HTERT-HM (cell line): ENCODE data around the gene SOBP.

DNA sequence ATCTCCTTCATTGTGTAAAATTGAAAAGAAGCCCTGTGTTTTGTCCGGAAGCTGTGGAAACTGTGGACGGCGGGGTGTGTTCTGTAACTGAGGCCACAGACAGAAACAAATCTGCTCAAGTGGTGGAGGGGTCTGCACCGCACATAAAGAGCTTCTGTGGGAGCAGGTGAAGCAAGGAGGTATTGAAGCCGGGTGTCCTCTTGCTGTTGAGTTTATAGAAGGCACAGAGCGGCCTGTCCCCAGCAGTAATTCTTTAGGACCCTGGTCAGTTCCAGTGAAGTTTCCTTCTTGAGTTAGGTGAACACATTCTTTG lies 6.0 kb downstream of the PRDM1 start:
- RRBS: no CpG with 5 or more reads among the region's 6 CpGs

- RRBS: no CpG with 5 or more reads among the region's 3 CpGs
Measured at GRCh38 chr6:106163455-106163777, 77.3 kb downstream of the PRDM1 start.

DNA sequence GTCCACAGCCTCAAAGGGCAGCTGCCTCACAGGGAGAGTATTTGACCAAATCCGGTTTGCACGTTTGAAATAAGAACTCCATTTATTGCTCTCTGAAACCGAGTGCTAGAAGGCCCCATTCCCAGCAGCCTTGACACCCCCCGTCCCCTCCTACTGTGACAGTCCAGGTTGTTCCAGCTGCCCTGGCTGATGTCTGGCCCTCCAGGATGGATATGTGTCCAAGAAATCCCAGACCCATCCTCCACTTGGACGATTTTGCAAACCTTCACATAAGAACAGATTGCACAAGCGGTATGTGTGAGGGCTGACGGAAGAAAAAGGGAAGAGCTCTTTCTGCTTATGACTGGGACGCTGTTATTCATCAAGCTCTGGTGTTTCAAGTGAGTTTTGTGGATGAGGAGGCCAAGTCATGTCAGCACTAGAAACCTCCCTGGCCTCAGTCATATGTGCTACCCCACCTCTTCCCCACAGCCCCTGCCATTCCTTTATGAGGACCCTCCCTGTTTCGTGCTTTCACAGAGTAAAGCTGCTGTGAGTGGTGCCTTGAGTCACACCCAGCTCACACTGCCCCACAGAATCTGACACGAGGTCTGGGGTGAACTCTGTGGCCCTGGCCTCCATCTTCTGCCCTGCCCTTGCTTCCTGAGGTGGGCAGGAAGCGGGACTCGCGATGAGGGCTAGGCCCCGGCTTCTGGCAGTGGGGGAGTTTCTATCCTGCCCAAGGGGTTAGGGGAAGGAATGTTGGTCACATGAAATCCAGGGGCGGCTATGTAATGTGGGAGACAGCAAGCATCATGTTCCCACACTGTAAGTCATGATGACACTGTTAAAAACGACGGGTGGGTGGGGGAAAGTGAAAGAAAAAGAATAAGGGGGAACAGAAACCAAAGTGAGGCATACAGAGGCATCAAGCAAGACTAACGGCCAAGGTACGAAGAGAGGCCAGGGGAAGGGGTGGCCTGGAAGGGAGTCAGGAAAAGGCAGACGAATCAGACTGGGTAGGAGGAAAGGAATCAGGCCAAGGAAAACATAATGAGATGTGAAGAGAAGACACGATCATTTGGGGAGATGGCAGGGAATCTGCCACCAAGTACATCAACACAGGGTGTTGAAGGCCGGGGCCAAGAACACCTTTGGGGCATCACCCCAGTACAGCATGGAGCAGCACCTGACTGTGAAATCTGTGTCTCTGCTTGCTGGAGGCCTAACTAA lies 78.0 kb downstream of the PRDM1 start:
- RRBS: no CpG with 5 or more reads among the region's 22 CpGs

GRCh38 chr6:106195057-106195608 lies 109.0 kb downstream of the PRDM1 start:
- RRBS: no CpG with 5 or more reads among the region's 4 CpGs

DNA sequence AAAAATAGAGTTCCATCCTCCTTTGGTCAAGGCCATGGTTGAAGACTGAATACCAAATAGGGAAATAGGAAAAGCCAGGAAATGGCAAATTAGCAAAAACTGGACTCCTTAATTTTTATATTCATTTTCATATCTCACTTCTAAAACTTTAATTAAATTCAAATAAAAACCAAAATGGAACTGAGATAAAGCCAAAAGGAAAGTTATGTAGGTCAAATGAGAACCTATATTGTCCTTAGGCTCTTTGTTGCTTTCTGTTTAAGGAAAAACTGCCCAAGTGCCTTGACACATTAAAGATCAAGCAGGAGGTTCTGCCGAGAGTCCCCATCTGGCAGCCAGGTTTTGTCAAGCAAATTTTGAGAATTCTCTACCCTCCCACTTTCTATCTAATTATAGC lies 79.6 kb downstream of the ATG5 start:
- RRBS: no CpG with 5 or more reads among the region's 1 CpG

- RRBS: no CpG with 5 or more reads among the region's 5 CpGs
Measured at GRCh38 chr6:106272453-106272985, 53.0 kb downstream of the ATG5 start.

- RRBS: no CpG with 5 or more reads among the region's 5 CpGs
Measured at GRCh38 chr6:106510995-106511223, 118.4 kb downstream of the RTN4IP1 start.

DNA sequence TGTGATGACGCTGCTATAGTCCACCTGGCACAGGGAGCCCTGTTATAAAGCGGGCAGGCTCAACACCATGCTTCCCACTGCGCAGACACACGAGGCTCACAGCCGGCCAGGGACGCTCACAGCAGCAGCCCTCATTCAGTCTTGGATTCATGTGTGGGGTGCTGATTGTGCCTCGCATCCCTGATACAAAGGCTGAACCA lies 54.2 kb downstream of the RTN4IP1 start:
- RRBS: no CpG with 5 or more reads among the region's 7 CpGs

DNA sequence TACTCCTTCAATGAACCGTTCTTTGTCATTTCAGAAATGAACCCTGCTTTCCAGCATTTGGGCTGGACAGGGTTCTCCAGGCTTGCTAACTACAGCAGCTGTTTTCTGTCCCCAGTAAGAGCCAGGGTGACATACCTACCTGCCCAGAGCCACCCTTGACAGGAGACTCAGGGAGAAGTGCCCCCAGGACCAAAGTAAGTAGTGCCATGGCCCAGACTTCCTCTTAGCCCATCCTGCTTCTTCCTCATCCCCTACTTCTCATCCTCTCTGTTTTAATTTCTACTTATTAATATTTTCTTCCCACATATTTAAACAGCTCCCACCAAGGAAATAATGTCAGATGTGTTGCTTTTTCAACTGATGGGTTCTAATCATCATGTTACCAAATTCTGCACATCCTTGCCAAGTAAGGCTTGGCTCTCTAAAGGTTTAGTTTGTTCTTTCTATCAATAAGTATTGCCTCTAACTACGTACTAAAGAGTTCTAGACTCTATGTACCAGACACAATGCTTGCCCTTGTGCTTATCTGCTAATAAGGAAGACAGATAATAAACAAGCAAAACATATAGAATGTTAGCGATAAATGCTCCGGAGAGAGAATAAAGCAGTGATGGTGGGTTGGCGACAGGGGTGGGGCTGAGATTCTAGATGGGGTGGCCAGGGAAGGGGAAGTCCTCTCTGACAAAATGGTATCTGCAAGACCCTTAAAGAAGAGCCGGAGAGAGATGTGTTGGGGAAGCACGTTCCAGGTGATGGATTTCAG lies 73.9 kb downstream of the QRSL1 start:
- RRBS: no CpG with 5 or more reads among the region's 7 CpGs

- RRBS: no CpG with 5 or more reads among the region's 9 CpGs
Measured at GRCh38 chr6:106781915-106782568, 152.7 kb downstream of the QRSL1 start.

DNA sequence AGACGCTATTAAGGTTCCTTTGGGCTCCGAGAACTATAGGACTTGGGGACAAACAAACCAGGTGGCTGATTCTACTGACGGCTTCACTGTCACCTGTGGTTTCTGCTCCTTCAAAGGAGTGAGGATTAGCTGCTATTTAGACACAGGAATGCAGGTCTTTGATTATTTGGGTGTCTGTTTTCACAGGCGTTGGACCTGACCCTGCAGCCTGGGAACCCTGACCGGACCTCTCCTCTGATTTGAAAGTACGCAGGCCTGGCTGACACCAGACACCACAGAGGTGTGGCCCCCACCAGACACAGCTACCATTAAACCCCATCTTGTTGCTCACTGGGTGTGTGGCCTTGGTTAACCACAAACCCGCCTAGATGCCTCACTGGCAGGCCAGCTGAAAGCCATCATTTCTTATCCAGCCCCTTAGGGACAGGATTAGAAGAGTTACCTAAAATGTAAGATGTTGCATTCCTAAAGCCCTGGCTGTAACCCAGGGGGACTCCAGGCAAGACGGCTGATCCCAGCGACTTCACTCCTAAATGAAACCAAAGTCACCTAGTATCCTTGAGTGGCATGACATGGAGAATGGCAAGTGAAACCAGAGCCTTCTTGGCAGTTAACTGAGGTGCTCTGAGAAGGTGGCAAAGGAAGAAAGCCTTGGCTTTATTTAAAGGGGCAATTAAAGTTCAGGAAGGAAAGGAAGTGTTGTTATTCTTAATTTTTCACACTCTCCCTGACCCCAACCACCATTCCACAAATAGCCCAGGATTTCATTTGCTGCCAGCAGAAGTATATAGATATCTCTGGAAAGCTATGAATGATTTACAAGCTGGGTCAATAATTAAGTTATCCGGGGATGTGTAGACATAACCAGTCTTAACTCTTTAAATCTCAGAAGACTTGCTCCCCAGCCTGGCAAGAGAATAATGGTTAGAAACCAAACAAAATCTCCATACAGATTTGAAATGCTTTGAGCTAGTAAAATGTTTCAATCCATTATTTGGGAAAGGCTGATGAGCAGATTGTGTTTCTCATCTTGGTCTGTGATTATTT lies 169.9 kb downstream of the QRSL1 start:
- RRBS: no CpG with 5 or more reads among the region's 10 CpGs

DNA sequence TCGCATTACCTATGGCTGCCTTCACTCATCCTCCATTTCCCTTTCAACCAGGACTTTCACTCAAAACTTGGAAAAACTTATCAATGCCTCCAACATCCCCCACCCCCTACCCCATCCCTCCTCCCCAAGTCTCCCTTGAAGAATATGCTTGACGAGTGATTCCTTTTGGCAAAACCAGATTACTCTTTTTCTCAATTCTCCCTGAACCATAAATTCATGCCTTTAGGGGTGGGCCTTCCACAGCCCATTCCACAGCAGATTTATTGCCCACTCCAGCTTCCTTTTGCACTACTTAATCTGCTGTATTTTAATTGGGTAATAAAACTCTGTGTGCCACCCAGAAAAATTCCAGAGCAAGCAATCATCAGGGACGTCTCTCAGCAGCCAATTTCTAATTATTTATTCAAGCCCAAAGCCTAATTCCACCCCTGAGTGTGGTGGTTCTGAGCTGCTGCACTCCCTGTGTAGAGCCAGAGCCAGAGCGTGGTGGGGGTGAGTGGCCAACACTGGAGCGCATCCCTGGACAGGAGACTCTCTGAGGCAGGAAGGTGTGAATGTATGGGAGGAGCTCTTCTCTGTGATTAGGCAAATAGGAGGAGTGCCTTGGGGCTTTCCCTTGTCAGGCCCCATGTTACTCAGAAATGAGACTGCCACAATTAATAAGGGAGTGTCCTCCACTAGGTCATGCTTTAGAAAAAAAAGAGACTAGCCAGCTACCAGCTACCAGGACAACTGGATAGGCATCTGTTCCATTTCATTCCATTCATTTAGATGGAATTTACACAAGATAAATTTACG lies 66.2 kb downstream of the CD24 start:
- RRBS: no CpG with 5 or more reads among the region's 6 CpGs

GRCh38 chr6:106913808-106914051 lies 60.8 kb downstream of the CD24 start:
- RRBS: no CpG with 5 or more reads among the region's 1 CpG

GRCh38 chr6:106976394-106976755 lies 1.8 kb upstream of the CD24 start:
- RRBS: no CpG with 5 or more reads among the region's 4 CpGs

- RRBS: no CpG with 5 or more reads among the region's 7 CpGs
Measured at GRCh38 chr6:107046284-107046825, 18.4 kb downstream of the MTRES1 start.

GRCh38 chr6:107114045-107115196 lies 894 bp downstream of the BEND3 start:
- RRBS: 1% methylated on average over 56 of the region's 160 CpGs

- RRBS: 2% methylated on average over 39 of the region's 102 CpGs
Measured at GRCh38 chr6:107490029-107490850, at the start of gene SOBP. Gene SOBP (plus strand): TSS chr6:107490117.

DNA sequence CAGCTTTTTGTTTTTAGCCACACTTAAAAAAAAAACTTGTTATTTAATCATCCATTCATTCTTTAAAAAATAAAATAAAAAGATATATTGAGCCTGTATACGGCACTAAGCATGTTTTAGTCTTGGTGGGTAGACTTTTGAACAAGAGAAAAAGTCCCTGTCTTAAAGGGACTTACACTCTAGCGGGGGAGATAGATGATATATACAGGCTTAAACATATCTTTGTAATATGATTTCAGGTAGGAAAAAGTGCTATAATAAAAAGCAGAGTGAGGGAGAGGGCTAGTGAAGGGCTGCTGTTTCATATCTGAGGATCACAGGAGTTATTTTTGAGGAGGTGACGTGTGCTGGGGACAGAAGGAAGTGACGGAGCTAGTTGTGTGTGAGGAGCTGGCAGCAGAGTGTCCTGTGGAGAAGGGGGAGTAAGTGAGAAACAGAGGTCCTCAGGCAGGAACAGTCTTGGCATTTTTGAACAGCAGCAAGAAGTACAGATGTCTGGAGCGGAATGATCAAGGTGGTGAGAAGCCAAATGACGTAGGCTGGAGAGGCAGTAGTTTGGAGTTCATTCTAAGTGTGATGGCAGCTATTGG lies 52.1 kb downstream of the SOBP start:
- RRBS: no CpG with 5 or more reads among the region's 6 CpGs

GRCh38 chr6:107586017-107586407 lies 96.1 kb downstream of the SOBP start:
- RRBS: no CpG with 5 or more reads among the region's 4 CpGs